Placental epithelial cell (primary cell): ENCODE results near the genes PYDC5 and OR10J5.

- CAGE, long polyA plus RNA = no peak
These were observed 4.3 kb downstream of the HDGF start for GRCh38 chr1:156746976-156747778.

GRCh38 chr1:156767720-156768386 is 518 bp downstream of the PRCC start:
- CAGE, long polyA plus RNA = no peak

DNA sequence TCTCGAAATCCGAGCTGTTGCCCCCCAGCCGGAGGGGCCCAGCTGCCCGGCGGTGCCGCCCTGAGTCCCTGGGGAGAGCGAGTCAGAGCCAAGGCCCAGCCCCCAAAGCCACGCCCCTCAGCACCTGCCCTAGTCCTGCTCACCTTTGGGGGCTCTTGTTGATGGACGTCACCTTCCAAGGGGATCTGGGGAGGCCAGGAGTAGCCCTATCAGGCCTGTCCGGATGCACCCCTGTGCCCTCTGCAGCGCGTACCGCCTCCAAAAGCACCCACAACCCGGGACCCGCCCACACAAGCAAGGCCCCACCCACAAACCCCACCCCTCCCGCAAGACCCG is 13.7 kb downstream of the INSRR start:
- CAGE, long polyA plus RNA = no peak

DNA sequence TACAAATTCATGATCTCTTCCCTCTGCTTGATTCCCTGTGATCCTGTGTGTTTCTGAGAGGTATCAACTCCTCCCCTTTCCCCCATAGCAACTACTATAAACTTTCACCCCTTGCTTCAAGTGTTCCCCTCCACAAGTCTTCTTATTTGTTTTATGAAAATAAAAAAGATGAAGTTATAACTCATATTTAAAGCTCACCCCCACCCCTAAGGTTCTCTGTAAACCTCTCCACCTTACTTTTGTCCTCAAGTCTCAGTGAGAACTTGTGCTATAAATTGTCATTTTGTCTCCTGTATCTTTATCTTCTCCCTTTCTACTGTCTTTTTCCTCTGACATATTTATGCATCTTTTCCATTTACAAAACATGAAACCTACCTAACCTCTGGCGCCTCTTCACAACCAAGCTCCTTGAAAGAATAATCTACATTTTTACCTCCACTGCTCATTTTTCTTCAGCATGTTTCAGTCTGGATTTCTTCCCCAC is 25.8 kb upstream of the ARHGEF11 start:
- CAGE, long polyA plus RNA = no peak

GRCh38 chr1:157240816-157241198 is 102.6 kb upstream of the ETV3 start:
- CAGE, long polyA plus RNA = no peak

- CAGE, long polyA plus RNA = no peak
These were observed 135.3 kb upstream of the ETV3 start for GRCh38 chr1:157273363-157274011.

- CAGE, long polyA plus RNA = no peak
These were observed 12.0 kb downstream of the FCRL5 start for GRCh38 chr1:157540295-157540755.

DNA sequence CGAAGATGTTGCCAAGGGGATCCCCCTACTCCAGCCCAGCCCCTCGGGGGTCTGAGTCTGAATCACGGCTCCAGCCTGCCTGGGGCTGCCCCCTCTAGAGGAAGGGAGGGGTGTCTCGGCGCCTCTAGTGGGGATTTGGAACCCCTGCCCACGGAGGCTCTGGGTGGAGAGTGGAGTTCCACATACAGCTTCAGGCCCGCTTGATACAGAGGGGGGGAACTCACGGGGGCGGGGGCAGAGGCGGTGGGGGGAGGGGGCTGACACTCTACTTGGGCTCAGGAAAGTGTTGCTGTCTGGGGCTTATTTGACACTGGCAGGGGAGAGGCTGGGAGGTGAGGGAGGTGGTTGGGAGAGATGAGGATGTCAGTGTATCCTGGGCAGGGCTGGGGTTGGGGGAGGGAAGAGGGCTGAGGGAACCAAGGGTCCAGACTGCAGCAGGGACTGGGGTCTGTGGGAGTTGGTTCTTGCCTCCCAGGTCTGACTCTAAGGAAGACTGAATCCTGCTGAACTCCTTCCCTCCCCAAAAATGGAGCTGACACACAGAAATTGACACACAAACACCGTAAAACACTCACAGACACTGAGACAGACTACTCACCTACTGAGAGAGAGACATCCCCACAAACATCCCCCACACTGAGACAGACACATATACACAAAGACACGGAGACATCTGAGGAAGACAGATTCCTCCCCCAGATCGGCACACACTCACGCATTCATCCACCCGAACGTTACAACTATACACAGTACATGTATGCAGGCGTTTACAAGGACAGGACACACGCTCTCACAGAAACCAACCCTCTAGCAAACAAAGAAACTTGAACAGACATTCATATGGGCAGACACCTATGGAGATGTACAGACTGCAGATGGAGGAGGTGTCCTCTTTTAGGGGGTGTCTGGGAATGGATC is 992 bp downstream of the KIRREL1 start:
- CAGE, long polyA plus RNA = no peak

DNA sequence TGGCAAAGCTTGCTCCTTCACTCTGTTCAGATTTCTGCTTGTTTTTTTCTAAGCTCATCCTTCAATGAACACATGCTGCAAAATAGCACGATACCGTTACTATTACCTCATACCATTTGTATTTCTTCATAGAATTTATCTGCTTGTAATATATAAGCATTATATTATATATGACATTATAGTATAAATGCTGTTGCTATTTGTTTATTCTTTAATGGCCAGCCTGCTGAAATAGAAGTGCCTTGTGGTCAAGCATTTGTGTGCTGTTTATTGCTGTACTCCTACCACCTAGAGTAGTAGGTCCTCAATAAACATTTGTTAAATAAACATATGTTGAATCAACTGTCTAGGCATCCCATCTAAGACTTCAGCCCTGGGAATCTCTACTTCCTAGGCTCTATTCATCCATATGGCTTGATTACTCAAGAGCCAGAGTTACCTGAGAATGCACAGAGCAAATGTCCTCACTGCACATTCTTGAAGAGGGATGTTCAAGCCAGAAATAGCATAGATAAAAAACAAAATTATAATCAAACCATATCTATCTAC is at the start of gene PYDC5:
TSS of gene PYDC5 (minus strand) at position 300 of the 549 bp plus-strand sequence.
- CAGE, long polyA plus RNA = no peak

GRCh38 chr1:159008648-159009125 is 1.0 kb upstream of the IFI16 start:
- CAGE, long polyA plus RNA = no peak

DNA sequence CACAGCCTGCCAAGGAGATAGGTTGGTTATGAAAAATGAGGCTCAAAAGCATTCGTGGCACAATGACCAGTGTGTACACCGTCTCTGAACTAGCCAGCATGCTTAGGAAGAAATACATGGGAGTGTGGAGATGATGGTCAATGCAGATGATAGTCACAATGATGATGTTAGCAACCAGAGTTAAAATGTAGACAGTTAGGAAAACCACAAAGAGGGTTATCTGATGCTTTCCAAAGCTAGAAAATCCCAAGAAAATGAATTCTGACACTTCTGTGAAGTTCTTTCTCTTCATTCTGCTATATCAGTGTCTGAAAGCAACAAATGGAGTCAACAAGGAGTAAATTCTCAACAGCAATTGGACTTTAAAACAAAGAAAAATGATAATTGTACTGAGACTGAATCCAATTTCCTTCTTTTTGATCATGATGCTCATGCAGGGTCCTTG is at the start of gene OR10J5:
TSS of gene OR10J5 (minus strand) at position 292 of the 445 bp plus-strand sequence.
- CAGE, long polyA plus RNA = no peak

DNA sequence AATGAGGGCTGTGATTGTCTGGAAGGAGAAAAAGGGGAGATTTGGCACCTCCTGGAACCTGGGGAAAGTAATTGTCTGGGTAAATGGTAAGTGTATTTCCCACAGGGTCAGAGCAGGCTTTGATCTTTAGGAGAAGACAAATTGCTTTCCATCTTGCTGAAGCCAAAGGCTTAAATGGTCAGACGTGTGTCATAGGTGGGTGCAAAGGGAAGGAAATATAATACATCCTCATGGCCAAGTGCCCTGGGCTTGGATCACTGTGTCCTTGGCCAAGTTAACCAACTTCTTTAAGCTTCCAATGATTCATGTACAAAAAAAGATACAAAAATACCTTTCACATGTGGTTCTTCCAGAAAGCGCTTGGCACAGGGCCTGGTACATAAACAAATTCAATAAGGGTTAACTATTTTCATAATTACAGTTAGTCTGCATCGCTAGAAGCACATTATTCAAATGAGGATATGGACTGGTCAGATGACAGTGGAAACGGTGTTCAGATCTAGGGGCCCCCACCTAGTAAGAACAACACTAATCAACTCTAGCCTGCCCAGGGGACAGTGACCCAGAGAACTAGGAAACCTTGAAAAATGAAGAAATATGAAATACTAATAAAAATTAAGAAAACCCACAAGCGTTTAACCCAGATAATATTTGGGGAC is 1.2 kb upstream of the DUSP23 start:
- CAGE, long polyA plus RNA = no peak

DNA sequence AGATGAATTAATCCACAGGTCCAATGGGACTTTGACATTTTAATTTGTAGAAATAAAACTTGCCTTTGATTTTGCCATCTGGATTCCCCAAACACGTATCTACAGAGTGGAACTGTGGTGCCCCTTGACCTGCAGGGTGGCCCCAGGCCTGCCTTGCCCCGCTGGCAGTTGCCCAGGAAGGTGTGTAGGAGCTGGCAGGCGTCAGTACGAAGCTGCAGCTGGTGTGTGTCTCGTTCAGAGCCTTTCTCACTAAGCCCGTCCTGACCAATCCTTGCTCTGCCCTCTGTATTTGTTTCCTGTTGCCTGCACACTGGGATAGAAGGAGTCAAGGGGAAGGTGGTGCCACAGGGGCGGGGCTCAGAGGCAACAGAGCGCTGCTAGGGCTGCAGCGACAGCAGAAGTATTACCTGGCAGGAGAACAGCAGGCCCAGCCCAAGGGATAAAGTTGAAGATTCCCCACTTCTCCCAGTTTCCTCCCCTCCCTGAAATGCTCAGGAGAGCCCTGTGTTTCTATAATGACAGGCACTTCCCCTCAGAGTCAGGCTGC is 5.2 kb upstream of the VSIG8 start:
- CAGE, long polyA plus RNA = no peak

DNA sequence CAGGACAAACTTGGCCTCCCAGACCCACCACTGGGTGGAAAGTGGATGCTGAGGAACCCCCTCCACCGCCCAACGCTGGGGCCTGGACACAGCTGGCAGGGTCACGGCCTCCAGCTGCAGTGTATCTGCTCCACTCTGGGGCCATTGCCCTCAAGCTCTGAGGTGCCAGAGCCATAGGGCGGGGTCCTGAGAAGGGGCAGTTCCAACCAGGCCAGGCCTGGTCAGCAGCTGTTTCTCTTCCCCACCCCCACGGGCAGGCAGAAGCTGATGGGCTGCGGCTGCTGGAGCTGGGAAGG is 2.5 kb downstream of the TAGLN2 start:
- CAGE, long polyA plus RNA = no peak

DNA sequence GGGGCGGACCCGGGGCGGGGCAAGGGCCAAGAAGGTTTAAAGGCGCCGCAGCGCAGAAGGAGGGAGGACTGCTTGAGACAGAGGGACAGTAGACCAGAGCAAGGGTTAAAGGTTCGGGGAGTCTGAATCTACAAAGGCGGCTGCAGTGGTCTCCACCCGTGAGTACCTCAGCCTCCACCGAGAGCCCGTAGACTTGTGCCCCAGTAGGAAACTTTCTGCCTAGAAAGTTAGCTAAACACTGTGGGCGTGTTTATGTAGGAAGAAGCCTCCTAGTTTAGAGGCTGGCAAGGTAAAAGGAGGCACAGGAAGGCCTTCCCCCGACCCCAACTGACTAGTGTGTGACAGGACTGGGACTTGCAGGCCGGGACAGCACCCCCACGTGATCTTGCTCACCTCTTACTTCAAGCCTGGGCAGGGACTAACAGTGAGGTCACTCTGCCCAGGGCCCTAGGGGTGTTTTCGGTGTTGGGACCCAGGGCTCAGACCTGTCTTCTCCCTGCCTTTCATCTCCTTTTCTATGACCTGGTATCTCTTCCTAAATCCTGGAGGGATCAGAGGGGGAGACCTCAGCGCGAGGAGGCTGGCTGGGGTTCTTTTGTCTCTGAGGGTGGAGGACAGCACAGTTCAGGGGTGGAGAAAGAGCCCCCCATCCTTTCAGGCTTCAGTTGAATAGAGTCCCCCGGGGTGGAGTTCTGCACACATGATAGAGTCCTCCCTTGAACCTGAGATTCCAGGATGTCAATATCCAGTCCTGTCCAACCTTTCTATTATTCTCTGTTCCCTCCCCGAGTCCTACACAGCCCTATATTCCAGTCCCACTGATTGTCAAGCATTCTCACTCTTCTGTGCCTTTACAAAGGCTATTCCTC is 483 bp upstream of the TAGLN2 start:
- CAGE, long polyA plus RNA = no peak

DNA sequence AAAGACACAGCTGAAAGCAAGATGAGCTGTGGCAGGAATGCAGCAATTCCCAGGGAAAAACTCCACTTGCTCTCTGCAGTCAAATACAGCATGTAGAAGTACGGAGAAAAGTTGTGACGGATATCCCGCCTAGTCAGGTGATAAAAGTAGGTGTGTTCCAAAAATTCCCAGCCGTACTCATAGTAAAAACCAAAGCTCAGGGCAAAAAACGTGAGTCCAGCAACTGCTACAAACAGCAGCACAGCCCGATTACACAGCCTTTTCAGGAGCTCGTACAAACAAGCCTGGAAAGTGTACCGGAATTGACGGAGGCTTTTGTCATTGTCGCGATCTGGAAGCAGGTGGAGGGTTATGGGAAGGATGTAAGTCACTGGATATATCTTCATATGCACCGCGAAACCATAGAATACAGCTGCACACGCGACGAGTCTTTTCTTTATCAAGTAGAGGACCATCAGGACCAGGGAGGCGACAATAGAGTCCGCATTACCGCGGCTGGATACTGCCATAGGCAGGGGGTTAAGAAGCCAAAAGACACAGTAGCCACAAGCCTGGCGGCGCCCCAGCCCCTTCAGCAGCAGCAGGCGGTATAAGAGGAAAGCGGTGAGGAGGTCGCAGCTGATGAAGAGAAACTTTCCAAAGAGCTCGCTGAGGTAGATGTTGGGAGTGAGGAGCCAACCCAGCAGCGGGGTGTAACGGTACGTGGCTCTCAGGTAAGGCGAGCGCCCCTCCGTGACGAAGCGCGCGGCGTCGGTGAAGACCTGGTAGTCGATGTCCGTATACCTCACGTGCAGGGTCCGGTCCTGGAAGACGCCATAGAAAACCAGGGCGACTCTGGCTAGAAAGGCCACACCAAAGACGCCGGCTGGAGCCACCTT is 731 bp downstream of the PIGM start:
- CAGE, long polyA plus RNA = no peak

GRCh38 chr1:160093590-160094118 is 4.8 kb downstream of the IGSF8 start:
- CAGE, long polyA plus RNA = no peak

DNA sequence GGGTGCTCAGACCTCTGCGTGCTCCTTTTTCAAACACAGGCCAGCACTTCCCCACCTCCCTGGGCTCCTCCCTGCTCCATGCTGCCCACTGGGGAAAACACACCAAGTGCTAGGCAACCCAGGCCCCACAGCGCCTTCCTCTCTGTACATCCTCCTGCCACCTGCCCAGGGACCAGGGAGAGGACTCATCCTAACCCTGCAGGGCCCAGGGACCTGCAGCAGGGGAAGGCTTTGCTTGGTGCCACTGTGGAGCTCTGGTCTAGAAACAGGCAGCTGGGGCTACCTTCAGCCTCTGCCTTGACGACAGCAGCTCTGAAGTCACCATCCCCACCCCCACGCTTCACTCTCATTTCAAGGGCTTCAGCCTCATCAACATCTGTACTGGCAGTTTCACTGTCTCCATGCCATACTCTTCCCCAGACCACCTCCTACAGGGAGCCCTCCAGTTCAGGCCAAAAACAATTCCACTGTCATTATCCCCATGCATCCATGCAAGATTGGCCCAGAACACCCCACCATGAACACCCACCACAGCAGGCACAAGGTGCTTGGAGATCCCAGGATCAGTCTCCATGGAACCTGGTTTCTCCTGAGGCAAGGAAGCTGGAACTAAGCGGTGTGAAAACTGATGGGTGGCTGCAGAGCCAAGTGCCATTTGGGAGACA is 1.1 kb downstream of the IGSF8 start:
- CAGE, long polyA plus RNA = no peak

GRCh38 chr1:160168997-160169993 is 17.9 kb downstream of the ATP1A4 start:
- CAGE, long polyA plus RNA = no peak

DNA sequence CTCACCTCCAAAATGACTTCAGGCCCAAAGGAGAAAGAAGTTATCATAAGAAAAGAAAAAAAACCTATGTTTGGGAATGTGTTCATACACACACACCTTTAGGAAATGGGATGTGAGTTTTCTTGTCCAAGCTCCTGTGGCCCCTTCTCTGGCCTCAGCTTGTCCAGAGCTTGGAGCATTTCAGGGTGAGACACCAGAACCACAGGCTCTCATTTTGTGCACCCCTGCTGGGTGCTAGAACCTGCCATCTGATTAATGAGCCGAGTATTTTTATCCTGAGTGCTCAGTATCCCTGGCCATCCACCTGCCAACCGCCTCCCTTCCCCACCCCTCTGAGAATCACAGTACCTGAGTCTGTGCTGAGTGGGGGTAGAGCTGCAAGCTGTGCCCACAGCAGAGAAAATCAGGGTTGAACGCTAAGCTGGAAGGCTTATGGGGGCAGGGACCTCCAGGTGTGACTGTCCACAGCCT is 1.3 kb downstream of the CASQ1 start:
- CAGE, long polyA plus RNA = no peak